ENCODE data around the genes CLDND1, ST3GAL6, COL8A1 and TFG.

- PRO-cap, 2 experiments, result no peak in any of the 2 experiments
Observed at GRCh38 chr3:98299468-98299669, 17.1 kb downstream of the OR5H2 start.

DNA sequence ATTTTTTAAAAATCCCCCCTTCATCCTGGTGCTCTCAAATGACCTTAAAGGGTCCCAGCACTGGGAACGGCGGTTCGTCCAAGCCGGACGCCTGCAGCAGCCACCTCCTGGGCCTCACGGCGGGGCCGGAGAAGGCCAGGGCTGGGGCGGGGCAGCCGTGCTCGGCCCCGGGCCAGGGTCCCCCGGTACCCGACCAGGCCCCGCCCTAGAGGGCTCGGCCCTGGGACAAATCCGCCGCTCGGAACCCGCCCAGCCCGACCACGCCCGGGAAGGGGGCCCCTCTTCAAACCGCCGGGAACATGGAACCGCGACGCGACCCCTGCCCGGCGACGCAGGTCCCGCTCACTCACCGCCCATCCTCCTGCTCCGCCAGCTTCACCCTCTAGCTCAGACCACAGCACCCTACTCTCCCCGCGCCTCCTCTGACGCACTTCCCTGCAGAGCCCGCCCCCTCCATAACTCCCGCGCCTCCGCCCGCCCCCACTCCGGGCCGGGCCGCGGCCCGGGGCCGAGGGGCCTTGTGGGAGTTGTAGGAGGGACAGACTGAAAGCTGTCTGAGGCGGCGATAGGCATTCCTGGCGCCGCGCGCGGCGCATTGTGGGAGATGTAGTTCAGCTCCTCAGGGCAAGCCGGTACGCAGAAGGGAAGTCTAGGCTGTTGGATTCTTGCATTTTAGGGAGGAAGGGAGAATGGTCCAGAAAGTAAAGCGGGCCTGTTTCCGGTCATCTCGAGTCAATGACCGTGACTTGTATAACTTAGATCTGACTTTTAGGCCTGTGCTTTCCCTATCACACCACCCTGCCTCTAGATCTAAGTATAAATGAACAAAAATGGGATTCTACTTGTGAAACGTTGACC lies at the start of gene CLDND1:
Gene CLDND1, minus strand, starts transcription at position 404 of the 858 bp plus-strand sequence.
- PRO-cap, 2 experiments, result peak in 2 of 2 experiments; most common minus-strand start position 424 of the sequence (in 2)

DNA sequence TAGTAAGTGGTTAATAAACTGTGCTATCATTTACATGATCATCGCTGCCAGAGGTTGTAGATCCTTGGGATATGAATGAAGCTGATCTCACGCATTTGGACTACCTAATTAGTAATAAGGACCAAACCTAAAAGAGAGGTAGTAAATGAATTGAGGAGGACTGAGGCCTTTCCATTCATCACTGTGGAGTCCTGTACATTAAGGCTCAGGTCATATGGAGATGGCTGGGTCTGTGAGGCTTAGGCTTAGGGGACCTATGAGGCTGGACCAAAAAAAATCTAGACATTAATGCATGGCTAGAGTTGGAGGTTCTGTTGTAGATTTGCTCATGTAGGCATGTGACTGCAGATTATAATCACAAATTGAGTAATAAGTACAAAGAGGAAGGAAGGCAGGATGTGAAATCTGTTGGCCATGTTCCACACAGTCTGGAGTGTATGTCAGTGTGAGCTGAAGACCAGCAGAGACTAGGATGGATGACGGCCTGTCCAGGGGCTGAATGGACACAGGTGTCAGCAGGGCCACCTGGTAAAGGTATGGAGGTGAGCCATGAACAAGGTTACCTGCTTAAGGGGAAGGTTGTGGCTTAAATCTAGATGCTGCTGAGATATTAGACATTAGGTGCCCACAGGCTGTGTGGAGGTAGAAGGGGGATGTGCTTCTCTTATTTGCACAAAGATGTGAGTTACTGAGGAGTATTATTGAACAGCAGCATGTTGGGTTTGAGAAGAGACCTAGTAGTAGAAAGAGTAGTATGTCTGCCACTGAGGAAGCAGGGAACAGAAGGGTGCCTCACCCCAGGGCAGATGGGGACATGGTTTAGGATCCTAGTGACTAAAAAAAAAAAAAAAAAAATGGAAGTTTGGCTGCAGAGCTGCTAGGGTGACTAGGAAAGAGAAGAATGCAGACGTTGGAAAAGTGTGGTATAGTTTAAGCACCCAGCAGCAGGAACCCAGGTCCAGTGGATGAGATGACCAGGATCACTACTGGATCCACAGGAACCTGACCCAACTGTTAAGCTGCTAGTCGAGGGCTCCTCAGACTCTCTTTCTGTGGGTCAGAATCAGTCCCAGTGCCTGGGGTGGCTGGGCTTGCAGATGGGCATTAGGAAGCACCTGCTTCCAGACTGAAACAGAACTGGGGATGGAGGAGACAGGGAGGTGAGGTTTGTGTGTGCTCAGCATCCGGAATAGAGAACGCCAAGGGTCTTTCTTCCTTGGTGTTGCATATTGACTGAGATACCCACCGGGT lies at the start of gene ST3GAL6:
Gene ST3GAL6, plus strand, starts transcription at position 443 of the 1,251 bp plus-strand sequence.
- PRO-cap, 2 experiments, result peak in 1 of 2 experiments; most common plus-strand start position 463 of the sequence (in 1)

DNA sequence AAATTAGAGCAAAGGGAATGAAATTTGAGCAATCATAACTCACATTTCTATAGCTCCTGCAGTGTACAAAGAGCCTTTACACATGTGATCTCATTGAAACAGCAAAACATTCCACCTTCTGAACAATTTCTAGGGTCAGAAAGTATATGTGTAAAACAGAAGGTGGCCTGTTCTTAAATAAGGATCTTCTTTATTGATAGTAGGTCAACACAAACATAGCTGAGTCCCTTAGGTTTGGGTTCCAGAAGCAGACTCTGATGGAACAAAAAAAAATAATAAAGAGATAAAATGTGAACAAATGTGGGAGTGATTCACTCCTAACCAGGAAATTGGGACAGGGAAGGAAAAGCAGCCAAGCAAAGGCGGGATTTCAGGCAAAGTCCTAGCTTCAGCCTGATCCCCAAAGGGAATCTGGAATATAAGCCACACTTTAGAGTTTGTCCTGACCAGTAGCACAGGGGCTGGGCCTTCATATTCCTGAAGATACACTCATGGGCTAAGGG lies 135.2 kb upstream of the COL8A1 start:
- PRO-cap, 2 experiments, result no peak in any of the 2 experiments

- PRO-cap, 2 experiments, result no peak in any of the 2 experiments
Observed at GRCh38 chr3:99638182-99638947, at the start of gene COL8A1. Gene COL8A1 (plus strand): TSS chr3:99638594.

GRCh38 chr3:99648196-99648647 lies 9.8 kb downstream of the COL8A1 start:
- PRO-cap, 2 experiments, result no peak in any of the 2 experiments

DNA sequence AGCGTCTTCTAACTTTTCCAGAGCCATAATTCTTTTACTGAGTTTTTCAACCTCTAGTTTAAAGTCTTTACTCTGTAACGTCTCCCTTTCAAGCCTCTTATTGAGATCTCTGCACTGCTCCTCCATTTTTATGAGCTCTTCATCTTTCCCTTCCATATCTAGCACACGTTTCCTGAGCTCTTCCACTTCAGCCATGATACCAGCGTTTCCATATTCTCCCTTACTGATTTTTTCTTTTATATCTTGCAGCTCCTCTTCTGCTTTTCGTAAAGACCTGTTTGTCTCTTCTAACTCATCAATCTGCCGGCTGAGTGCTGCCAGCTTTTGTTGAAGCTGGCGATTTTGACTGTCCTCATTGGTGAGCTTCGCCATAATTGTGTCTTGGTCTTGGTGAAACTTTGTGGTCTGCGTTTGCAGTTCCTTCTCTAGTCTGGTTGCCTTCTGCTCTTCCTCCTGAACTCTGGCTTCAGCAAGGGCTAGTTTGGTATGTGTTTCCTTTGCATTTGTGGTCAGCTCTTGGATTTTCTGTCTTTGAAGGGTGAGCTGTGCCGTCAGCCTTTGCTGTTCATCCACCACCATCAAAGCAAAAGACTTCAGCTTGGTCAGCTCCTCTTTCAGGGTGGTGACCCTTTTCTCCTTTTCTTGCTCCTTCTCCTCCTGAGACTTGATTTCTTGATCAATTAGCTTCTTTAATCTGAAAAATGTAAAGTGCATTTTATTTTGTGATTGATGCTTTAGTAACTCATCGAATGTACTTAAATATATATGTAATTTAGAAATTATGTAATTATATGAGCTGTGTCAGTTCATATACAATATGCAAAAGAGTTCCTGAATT lies 32.9 kb downstream of the CMSS1 start:
- PRO-cap, 2 experiments, result no peak in any of the 2 experiments

DNA sequence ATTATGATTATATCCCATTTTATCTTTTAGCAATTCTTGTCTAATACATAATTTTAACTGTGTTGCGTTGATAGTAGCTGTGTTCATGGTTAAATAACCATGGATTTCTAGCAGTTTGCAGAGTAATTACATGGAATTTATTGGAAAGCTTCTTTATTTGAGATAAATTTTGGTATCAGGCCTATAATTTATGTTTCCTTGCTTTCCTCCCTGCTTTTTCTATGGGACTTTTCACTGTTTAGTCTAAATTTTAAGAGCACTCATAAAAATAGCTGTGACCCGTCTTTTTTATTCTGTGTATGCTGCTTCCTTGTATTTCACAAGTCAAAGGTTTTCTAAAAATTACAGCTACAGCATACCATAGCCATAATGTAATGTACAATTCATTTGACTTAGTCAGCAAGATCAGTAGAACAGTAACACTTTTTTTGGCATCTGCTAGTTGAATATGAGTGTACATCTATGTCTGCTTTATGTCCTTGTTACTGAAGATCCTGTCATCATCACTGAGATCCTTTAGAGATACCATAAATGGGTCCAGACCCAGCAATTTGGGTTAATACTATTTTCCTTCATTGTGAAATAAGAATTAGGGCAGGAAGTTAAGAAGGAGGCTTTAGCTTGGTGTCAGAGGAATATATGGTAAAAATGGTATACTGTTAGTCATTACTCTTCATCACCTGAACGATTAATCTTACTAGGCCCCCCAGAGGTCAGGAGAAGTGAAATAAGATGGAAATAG lies 42.1 kb downstream of the CMSS1 start:
- PRO-cap, 2 experiments, result no peak in any of the 2 experiments

GRCh38 chr3:99938196-99939022 lies 120.7 kb downstream of the CMSS1 start:
- PRO-cap, 2 experiments, result no peak in any of the 2 experiments

DNA sequence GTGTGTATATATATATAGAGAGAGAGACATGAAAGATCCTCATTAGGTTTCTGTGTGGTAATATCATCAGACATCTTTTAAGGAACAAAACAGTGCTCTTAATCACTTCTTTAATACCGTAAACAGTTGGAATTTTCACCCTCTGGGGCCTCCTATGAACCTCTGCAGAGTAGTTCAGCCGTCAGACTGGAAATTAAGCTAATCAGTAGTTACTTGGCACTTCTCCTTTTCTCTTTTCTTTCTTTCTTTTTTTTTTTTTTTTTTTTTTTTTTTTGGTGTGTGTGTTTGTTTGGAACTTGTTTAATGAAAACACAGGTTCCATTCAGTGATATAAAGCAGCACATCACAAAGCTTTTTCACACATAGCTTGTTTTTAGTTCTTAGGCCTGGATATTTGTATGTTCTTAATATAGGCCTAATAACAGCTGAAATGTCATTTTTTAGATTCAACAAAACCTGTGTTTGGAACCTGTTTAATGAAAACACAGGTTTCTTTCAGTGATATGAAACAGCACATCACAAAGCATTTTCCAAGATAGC lies 139.9 kb downstream of the CMSS1 start:
- PRO-cap, 2 experiments, result no peak in any of the 2 experiments

- PRO-cap, 2 experiments, result no peak in any of the 2 experiments
Observed at GRCh38 chr3:100063824-100064459, 50.4 kb downstream of the FILIP1L start.

GRCh38 chr3:100259984-100260617 lies 691 bp upstream of the TBC1D23 start:
- PRO-cap, 2 experiments, result no peak in any of the 2 experiments

DNA sequence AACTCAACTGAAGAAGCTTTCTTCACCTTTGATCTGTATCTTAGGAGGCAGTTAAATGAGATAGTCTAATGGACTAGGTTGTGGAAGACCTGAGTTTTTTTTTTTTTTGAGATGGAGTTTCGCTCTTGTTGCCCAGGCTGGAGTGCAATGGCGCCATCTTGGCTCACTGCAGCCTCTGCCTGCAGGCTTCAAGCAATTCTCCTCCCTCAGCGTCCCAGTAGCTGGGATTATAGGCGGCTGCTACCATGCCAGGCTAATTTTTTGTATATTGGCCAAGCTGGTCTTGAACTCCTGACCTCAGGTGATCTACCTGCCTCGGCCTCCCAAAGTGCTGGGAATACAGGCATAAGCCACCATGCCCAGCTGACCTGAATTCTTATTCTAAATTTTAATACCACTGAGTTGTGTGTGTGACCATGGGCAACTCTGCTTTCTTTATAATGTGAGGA lies 2.1 kb downstream of the LNP1 start:
- PRO-cap, 2 experiments, result no peak in any of the 2 experiments

DNA sequence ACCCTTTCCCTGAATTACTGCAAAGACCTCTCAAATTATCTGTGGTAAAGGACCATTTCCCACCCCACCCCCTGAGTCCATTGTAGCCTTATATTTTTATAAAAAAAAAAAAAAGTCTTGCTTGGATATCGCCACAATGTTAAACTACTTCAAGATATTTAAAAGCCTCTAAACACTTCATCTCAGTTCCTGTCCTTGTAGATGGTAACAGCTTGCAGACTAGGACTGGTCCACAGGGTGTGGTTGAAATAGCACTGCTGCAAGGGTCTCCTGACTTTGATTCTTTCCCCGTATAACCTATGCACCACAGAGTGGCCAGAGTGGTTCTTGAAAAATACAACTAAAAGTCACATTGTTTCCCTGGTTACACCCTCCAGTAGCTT lies 11.7 kb downstream of the TMEM45A start:
- PRO-cap, 2 experiments, result no peak in any of the 2 experiments

DNA sequence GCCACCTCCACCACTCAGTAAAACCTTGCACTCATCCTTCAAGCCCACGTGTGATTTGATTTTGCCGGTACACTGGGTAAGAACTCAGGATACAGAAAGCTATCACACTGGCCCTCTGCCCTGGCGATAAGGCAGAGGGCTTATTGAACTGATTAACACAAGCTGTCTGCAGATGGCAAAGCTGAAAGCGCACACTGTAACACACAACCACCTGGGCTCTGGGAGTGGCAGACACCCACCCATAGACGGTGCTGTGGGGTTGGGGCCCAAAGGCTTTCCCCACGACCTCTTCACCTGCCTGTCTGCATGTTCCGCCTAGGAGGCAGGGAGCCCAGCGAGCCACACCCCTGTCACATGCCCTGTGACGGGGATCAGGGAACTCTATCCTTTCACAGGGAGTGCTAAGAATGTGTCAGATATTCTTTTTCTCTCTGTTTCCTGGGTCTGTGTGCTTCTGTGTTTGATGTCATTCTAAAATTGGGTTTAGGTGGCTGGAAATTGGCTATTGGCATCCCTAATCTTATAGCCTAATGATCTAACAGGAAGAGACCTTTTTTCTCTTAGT lies 12.1 kb upstream of the TFG start:
- PRO-cap, 2 experiments, result peak in 2 of 2 experiments; most common minus-strand start position 292 of the sequence (in 2)

DNA sequence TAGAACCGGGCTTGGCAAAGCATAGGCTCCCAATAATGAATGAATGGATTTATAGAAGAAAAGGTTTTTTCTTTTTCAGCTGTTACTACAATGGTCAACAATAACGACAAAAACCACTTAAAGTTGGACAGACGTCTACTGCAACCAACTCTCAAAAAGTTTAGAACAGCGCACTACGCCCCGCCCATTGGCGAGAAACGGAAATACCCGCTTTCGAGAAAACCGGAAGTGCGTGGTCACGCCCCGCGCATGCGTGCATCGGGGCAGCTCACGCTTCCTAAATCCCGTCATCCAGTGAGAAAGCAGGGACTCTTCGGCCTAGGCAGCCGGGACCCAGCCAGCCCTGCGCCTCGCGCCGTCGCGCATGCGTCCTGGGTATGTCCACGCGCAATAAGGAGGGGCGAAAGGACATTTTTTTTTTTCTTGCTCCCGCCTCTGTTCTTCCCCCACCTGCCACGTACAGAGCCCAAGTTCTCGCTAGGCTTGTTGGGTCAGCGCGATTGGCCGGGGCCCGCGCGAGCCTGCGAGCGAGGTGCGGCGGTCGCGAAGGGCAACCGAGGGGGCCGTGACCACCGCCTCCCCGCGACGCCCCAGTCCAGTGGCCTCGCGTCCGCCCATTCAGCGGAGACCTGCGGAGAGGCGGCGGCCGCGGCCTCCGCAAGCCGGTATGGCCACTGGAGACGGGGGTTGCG lies at the start of gene TFG:
Gene TFG, plus strand, starts transcription at position 438 of the 692 bp plus-strand sequence.
- PRO-cap, 2 experiments, result peak in 2 of 2 experiments; most common plus-strand start position 494 of the sequence (in 2); most common minus-strand start position 153 of the sequence (in 1)

DNA sequence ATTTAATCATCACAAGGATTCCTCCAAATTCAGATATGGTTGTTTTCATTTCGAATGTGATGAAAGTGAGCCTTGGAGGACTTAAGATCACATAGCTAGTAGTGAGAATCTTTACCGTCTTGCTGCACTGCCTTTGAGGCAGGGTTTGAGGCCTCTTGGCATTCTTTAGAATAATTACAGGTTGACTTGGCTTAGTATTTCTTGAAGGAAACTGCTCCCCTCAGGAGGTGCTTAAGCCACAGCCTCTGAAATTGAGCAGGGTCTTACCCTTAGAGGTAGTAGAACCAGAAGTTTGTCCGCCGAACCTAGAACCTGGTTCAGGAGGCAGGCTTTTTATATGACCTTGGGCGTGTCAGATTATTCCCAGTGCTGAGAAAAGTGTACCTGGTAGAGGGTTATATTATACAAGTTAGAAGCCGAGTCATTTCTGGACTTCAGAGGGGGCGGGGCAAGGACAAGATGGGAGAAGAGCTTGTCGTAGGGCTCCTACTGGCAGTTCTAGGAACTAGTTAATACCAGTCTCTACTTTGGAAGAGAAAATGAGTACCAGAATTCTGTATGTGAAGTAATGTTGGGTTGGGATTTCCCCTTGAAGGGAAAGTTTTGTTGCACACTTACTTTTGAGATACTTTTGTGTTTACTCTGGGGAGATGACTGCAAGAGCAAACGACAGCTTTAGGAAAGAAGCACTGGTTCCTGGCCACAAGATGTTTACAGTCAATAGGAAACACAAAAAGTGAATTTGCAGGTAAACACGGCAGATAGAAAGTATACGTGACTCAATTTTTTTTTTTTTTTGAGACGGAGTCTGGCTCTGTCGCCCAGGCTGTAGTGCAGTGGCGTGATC lies 1.2 kb downstream of the TFG start:
- PRO-cap, 2 experiments, result peak in 2 of 2 experiments; most common minus-strand start position 307 of the sequence (in 2)

DNA sequence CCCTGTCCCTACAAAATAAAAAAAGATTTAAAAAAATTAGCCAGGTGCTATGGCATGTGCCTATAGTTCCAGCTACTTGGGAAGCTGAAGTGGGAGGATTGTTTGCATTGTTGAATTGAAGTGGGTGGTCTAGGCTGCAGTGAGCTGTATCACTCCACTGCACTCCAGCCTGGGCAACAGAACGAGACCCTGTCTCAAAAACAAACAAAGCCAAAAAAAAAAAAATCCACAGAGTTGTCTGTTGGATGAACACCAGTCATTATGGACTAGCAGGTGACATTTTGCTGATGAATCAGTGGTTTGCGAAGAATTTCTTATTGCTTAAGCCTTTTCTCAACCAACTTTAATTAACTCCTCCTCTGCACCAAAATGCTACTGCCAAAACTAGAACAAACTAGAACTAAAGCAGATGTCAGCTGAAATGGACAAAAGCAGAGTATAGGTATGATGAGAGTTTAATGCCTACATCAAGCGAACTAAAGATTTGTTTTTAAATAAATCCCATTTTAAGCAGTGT lies 28.6 kb downstream of the TFG start:
- PRO-cap, 2 experiments, result no peak in any of the 2 experiments

DNA sequence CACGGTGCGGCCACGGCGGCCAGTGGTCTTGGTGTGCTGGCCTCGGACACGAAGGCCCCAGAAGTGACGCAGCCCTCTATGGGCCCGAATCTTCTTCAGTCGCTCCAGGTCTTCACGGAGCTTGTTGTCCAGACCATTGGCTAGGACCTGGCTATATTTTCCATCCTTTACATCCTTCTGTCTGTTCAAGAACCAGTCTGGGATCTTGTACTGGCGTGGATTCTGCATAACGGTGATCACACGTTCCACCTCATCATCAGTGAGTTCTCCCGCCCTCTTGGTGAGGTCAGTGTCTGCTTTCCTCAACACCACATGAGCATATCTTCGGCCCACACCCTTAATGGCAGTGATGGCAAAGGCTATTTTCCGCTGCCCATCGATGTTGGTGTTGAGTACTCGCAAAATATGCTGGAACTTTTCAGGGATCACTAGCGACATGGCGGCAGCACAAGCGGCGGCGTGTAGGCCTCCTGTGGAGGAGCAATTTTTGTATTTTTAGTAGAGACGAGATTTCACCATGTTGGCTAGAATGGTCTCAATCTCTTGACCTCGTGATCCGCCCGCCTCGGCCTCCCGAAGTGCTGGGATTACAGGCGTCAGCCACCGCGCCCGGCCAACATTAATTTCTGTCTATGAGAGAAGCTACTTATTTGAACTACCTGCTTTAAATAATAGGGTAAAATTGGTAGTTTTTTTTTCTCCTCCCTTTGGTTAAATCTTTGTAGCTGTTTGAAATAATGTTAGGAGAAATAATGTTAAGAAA lies 2.7 kb downstream of the PCNP start:
- PRO-cap, 2 experiments, result no peak in any of the 2 experiments

DNA sequence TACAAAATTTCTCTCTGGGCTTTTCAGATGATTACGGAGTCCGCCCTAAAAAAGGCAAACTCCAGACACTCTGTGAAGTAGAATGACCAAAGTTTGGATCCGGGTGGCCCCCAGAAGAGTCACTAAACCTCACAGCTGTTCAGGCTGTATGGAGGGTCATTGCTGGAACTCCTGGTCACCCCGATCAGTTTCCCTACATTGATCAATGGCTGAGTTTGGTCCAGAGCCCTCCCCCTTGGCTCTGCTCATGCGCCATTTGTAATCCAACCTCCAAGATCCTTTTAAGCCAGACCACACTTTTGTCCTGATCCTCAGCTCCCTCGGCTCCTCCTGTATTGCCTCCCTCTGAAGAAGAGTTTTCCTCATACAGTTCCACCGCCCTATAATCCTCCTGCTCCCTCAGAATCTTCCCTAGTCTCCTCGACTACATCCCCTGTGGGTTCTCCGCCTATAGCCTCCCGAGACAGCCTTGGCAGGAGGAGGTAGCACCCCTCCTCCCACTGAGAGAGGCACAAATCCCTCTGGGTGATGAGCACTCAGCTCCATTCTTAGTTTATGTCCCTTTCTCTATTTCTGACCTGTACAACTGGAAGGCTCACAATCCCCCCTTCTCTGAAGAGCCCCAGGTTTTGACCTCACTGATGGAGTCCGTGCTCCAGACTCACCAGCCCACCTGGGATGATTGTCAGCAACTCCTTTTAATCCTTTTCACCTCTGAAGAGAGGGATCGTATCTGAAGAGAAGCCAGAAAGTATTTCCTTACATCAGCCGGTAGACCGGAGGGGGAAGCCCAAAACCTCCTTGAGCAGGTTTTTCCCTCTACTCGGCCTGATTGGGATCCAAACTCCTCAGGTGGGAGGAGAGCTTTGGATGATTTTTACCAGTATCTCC lies 42.1 kb downstream of the ZBTB11 start:
- PRO-cap, 2 experiments, result no peak in any of the 2 experiments